Cerebral cortex (tissue), 2 donors: ENCODE results near the genes DDX18, CCDC93, INSIG2 and C1QL2.

DNA sequence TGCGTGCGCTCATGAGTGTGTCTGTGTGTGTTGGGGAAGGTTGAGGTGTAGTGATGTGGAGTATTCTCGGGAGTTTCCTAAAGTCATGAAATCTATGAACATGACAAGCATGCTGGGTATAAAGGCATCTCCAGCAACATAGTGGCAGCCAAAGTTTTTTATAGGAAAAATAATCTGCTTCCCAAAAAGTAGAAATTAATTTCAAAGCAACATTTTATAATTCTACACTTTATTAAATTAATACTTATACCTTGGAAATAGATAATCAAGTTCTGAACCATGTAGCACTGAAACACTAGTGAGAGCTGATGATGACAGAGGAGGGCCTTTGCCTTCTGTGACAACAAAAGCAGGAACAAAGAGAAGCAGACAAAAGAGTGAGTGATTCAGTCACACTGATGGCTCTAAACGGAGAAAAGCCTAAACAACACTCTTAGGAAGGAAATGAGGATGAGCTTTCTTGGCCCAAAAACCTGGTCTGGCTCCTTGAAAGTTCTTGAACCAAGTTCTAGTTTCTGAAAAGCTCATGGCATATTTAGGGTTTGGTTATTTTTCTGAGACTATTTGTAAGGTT lies 271.8 kb downstream of the DPP10 start:
- PRO-cap, 2 experiments: peak in 1 of 2 experiments; most common plus-strand start position 389 of the sequence (in 1)

GRCh38 chr2:115161044-115161202 lies 718.5 kb downstream of the DPP10 start:
- PRO-cap, 2 experiments: peak in 1 of 2 experiments; most common minus-strand start chr2:115161124 (in 1)

- PRO-cap, 2 experiments: no peak in any of the 2 experiments
Measured at GRCh38 chr2:117068594-117068793, 746.0 kb upstream of the DDX18 start.

GRCh38 chr2:117623145-117624104 lies 191.1 kb upstream of the DDX18 start:
- PRO-cap, 2 experiments: no peak in any of the 2 experiments

GRCh38 chr2:117718859-117719149 lies 95.7 kb upstream of the DDX18 start:
- PRO-cap, 2 experiments: no peak in any of the 2 experiments

- PRO-cap, 2 experiments: peak in 1 of 2 experiments; most common plus-strand start chr2:117814691 (in 1); most common minus-strand start chr2:117814476 (in 1)
Measured at GRCh38 chr2:117814176-117815241, at the start of gene DDX18. DDX18 (plus strand) TSS chr2:117814691.

GRCh38 chr2:117917220-117917690 lies 96.6 kb downstream of the CCDC93 start:
- PRO-cap, 2 experiments: no peak in any of the 2 experiments

- PRO-cap, 2 experiments: peak in 1 of 2 experiments; most common plus-strand start chr2:118014217 (in 1); most common minus-strand start chr2:118014143 (in 1)
Measured at GRCh38 chr2:118013725-118014346, at the start of gene CCDC93. CCDC93 (minus strand) TSS chr2:118014070.

DNA sequence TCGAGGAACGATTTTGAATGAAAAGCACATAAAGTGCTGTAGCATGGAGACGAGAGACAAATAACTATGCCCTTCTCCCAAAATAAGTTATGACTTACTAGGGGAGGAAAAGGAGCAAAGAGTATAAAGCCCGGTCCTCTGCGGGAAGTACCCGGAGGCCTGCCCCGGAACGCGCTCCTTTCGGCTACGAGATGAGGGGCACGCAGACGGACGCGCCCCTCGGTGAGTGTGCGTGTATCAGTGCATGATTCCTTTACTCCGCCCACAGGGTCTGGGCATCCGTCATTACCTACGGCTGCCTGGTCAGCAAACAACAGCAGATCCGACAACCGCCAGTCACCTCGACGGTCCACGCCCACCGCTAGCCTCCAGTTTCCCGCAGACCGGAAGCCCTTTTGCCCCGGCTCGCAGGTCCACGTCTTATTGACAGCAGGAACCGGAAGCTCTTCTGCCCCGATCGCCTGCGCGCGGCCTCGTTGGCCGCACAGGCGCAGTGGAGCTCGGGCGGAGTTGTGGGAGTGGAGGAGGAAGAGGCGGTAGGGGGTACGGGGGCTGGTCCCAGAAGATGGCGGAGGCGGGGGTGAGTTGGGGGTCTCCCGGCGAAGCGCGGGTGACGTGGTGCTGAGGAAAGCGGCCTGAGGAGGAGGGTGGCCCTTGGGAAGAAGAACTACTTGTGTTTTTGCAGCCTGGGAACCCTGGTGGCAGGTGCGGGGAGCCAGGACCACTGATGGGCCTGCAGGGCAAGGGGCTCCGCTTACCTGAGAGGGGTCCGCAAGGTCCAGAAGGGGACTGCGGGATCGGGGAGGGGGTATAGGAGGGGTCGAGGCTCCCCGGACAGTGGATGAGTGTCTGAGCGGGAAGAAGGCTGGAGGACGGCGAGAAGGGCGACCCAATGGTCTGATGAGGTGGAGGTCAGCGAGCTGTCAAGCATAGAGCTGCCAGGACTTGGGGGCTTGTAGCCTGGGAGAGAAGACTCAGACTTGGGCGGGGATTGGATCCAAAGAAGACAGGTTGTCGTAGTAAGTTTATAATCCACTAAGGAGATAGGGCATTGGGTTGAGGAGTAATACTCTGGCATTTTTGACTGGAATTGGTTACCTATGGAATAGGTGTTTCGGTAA lies at the start of gene INSIG2:
INSIG2 (plus strand) TSS at position 510 of the 1,121 bp plus-strand sequence.
- PRO-cap, 2 experiments: peak in 1 of 2 experiments; most common plus-strand start position 513 of the sequence (in 1); most common minus-strand start position 397 of the sequence (in 1)

- PRO-cap, 2 experiments: no peak in any of the 2 experiments
Measured at GRCh38 chr2:118108297-118109120, 20.2 kb downstream of the INSIG2 start.

GRCh38 chr2:118852524-118853120 lies 5.2 kb upstream of the EN1 start:
- PRO-cap, 2 experiments: no peak in any of the 2 experiments

DNA sequence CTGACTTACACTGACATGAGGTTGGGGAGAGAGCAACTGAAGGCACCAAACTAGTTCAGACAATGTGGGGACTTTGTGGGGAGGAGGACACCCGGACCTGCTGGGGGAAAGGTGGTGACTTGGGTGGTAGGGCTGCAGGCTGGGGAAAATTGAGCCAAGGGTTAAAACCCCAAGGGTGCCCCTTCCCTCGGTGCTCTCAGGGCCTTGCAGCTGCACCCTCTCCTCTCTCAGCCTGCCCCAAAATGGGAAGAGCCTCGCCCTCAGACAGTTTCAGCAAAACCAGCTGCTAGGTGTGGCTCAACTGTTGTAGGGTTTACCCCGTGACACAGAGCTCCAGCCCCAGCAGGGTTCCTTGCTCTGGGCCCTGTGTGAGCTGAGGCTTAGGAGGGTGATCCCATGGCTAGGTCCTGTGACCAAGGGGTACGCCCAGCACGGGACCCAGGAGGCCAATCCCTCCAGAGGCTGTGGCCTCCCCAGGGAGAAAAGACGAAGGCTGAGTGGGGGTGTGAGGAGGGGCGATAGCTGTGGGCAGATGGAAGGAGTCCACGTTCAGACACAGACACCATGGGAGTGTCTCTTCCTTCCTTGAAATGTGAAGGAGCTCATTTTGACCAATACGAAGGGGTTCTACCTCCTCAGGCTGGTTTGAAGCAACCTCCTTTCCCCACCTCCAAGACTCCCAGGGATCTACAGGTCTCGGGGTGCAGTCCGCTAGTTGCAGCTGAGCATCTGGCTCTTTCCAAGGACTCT lies 28.8 kb downstream of the MARCO start:
- PRO-cap, 2 experiments: no peak in any of the 2 experiments

DNA sequence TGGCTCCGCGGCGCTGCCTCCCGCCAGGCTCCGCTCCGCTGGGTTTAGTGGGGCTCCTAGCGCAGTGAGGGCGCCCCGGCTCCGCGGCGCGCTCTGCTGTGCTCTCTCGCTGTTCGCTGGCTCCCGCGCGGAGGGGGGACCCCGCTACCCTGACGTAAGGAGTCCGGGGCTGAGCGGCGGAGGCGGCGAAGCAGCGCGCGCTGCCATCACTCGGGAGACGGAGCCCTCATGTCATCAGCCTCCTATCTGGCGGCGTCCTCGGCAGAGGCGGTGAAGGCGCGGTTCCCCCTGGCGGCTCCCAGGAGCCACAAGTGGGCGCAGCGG lies at the start of gene C1QL2:
C1QL2 (minus strand) TSS at position 95 of the 324 bp plus-strand sequence.
- PRO-cap, 2 experiments: peak in 1 of 2 experiments; most common minus-strand start position 95 of the sequence (in 1)

DNA sequence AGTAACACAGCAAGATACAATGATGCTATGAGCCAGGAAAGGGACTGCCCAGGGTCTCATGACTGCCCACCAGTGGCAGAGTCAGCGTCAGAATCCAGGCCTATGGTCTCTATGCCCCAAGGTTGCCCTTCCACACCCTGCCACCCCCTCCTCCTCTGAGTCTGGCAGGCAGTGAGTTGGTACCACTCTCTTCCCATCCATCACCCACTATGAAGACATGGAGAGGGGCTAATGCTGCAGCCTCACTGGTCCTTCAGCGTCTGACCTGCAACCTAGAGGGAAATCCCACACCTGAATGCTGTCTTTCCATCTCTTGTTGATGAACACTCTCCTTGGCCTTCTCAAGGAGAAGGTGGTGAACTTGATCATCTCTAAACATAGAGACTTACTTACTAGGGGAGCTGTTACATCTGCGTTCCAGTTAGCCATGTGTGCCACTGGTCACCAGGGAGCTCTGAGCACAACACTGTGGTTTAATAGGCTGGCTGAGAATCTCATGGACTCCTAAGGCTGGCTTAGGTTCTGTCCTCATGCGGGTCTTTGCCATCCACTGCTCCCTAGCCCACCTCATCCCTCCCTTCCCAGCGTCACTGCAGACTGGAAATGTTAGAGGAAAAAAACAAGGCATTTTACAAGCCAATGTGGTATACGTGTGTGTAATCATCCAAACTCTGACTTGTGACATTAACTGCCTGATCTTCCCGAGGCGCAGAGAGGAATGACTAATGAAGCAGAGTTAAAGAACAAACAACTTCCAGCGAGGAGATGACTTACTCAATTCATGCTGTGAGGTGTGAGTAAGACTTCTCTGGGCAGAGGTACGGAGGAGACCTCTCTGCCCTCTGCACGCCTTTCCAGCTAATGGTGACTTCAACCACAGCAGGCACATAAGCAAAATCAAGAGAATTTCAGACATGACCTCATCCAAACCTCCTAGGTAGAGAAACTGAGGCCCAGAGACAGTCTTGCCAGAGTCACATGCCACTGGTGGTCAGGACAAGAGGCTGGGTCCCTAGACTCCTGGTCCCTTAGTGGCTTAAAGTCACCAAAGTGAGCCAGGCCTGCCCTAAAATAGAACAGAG lies 28.9 kb downstream of the STEAP3 start:
- PRO-cap, 2 experiments: no peak in any of the 2 experiments

GRCh38 chr2:119255925-119256955 lies 32.6 kb downstream of the STEAP3 start:
- PRO-cap, 2 experiments: no peak in any of the 2 experiments

DNA sequence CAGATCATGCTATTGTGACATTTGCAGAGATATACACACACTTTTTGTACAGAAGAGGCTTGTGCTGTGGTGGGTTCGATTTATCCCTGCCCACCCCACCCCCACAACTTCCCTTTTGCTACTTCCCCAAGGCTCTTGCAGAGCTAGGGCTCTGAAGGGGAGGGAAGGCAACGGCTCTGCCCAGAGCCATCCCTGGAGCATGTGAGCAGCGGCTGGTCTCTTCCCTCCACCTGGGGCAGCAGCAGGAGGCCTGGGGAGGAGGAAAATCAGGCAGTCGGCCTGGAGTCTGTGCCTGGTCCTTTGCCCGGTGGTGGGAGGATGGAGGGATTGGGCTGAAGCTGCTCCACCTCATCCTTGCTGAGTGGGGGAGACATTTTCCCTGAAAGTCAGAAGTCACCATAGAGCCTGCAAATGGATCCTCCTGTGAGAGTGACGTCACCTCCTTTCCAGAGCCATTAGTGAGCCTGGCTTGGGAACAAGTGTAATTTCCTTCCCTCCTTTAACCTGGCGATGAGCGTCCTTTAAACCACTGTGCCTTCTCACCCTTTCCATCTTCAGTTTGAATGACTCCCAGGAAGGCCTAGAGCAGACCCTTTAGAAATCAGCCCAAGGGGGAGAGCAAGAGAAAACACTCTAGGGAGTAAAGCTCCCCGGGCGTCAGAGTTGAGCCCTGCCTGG lies 40.1 kb downstream of the STEAP3 start:
- PRO-cap, 2 experiments: no peak in any of the 2 experiments

GRCh38 chr2:119264705-119265601 lies 41.3 kb downstream of the STEAP3 start:
- PRO-cap, 2 experiments: no peak in any of the 2 experiments

- PRO-cap, 2 experiments: no peak in any of the 2 experiments
Measured at GRCh38 chr2:119305830-119307050, 60.4 kb downstream of the C2orf76 start.

DNA sequence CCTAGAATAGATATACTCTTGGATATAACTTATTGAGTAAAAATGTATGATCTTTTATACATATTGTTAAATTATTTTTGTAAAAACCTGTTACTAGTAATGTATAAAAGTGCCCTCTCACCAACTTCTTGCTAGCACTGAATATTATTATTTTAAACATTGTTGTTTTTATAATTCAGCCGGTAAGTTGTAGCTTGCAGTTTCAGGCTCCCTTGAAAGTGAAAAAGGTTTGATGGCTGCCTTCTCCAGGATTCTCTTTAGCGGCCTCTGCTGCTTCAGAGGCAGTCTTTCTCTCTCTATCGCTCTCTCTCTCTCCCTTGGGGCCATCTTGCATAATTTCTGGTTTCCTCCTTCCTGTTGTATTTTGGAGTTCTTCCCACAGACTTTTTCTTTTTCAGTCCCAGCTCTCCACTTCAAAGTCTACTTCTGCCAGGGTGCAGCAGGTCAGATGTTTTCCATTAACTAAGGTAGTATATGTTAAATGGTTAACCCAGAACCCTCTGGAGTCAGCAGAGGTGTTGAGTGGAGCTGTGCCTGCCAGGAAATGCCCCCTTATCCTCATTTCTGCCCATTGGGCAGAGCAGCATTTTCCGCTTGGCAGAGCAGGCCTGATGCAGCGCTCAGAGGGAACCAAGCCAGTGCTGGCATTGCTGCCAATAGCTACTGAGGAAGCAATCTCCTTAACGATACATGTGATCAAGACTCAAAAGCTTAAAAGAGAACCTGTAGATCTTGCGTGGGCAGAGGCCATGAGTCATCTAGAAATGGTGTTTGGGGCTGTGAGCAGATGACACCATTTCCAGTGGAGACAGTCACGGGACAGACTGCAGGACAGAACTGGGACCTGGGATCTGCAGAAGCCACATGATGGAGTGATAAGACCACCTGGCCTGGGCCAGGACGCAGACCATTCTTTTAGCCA lies 20.7 kb downstream of the DBI start:
- PRO-cap, 2 experiments: no peak in any of the 2 experiments

DNA sequence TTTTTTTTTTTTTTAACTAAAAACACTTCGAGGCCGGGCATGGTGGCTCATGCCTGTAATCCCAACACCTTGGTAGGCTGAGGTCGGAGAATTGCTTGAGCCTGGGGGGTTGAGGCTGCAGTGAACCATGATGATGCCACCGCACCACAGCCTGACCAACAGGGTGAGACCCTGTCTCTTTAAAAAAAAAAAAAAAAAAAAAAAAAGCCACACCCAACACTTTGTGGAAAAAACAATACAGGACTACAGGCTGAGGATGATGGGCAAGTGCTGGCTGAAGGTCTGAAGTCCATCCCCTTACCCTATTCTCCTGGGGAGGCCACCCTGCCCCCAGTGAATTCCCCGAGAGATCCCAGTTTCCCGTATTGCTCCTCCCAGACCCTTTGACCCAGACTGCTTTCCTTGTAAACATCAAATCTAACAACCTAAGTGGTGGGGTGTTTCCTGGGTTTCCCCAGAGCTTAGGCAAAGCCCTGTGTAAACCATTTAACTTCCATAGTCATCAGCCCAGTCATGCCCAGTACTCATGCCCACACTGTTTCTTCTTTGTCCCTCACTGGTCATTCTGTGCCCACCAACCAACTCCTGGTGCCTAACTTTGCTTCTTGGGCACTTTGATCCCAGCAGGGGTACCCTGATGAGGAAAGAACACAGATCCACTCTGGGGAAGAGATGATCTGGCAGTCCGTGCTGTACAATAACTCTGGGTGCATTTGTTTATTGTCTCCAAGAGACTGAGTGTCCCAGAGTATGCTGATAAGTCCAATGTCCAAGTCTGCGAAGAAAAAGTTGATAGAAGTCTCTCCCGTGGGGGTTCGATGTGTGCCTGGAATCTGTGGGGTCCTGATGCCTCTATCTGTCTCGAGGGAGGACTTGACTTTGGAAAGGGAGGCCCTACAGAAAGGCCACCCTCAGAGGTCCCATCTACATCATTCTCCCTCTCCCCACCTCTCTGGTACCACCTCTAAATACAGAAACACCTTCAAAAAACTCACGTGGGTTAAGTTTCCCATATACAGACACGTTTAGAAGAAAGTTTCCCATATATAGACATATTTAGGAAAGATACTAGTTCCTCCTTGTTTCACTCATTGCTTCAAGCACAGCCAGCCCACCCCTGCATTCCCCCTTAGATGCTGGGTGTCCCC lies 5.7 kb upstream of the TMEM37 start:
- PRO-cap, 2 experiments: no peak in any of the 2 experiments